Right cardiac atrium (tissue), 1 donor: ENCODE results near the gene SHROOM3.

DNA sequence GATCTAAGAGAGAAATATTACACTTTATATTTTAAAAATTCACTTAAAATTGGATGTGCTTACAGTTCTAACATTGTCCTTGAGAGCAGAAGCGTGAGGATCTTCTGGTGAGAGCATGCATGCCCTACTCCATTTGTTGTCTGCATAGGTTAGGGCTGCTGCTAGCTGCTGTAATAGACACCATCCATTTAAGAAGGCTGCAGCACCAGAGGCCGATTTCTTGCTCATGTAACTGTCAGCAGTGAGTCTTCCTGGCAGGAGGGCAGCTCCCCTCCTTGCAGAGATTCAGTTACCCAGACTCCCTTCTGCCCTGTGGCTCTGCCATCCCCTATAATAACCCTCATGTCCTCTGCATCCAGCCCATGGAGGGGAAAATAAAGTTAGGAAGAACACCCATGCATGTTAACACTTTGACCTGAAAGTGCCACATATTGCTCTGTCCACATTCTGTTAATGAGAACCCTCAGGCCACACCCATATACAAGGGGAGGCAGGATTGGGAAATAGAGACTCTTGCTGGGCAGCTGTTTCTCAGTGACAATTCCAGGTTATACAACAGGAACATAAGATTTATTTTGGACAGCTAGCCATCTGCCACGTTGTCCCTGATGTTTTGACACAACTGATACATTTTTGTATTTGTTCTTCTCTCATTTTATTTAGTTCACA is 5.4 kb downstream of the STBD1 start:
- PRO-cap: no peak

DNA sequence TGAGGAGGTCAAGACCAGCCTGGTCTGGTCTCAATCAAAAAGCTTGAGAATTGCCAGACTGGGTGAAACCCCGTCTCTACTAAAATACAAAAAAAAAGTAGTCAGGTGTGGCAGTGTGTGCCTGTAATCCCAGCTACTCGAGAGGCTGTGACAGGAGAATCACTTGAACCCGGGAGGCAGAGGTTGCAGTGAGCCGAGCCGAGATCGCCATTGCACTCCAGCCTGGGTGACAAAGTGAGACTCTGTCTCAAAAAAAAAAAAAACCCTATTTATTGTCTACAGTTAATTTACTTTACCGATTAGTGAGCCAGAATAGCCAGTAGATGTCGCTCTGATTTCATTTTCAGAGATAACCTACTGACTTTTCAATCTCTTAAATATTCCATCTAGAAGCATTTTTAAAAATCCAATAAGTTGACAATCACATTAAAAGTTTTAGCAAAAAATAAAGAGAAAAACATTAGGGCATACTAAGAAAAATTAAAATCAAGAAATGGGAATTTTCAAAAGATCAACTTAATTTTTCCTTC is 4.3 kb upstream of the SHROOM3 start:
- PRO-cap: no peak

DNA sequence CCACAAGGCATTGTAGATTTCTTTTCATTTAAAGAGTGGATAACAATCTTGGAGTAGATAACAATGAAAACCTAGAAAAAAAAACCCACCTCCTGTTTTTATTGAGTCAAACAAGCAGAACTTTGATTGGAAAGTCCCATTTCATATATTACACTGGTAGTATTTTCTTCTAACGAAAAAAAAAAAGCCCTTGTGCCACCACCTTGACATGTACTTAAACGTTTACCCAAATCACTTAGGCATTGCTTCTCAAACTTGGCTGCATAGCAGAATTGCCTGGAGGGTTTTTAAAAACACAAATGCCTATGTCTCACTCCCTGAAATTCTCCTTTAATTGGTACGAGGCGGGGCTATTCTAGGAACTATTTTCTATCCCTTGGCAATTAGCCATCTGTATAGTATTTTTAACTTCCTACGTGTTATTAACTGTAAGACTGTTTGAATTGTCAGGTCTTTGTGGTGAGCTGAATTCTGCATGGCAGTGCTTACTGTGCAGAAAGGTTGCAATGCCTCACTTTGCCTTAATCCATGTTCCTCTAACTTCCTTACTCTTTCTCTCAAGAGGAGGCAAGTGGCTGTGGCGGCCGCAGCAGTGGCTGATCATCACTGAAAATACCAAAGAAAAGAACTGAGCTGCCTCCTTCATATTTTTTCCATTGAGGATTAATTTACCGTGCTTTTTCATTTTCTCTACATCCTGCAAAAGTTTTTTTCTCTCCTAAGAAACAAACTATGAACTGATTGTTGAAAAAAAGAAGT is at the start of gene SHROOM3:
SHROOM3 (plus strand) TSS at position 548 of the 759 bp plus-strand sequence.
- PRO-cap: no peak

DNA sequence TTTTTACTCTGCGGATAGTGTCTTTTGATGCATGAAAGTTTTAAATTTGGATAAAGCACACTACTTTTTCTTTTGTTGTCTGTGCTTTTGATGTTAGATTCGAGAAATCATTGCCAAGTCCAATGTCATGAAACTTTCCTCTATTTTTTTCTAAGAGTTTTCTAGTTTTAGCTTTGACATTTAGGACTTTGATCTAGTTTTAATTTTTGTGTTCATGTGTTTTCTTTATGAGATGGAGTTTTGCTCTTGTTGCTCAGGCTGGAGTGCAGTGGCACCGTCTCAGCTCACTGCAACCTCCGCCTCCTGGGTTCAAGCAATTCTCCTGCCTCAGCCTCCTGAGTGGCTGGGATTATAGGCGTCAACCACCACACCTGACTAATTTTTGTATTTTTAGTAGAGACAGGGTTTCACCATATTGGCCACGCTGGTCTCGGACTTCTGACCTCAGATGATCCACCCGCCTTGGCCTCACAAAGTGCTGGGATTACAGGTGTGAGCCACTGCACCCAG is 18.9 kb downstream of the SHROOM3 start:
- PRO-cap: no peak

- PRO-cap: no peak
Measured at GRCh38 chr4:76581356-76581926, 146.4 kb downstream of the SHROOM3 start.

DNA sequence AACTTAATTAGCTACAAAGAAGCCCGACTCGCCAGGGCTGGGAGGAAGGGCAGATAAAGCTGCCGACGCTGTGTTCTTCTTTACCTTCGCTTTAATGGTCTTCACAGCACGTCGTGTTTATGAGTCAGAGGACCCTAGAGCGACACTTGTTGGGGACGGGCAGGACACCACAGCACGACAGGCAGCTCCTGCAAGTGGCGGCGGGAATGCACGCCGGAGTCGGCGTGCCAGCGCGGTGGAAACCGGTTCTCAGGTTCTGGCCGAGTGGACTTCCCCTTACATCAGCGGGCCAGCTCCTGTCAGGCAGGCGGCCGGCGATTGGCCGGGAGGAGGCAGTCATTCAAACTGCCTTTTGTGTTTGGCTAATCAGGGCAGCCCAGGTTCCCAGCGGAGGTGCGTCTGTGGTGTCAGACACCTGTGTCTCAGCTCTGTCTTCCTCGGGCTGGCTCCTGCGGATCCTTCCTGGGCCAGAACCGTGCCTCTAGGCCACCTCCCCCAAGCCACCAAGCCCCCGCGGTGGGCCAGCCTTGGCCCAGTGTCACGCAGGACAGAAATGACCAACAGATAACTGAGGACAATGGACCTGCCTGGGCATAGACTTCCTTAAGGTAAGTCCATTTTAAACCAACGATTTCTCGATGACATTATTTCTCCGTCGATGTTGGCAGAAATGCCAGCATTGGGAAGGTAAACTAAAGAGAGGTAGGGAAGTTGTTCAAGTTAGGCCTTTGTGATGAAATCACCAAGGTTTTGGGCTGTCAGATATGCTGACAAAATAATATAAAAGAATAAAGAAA is 151.0 kb downstream of the SHROOM3 start:
- PRO-cap: no peak

DNA sequence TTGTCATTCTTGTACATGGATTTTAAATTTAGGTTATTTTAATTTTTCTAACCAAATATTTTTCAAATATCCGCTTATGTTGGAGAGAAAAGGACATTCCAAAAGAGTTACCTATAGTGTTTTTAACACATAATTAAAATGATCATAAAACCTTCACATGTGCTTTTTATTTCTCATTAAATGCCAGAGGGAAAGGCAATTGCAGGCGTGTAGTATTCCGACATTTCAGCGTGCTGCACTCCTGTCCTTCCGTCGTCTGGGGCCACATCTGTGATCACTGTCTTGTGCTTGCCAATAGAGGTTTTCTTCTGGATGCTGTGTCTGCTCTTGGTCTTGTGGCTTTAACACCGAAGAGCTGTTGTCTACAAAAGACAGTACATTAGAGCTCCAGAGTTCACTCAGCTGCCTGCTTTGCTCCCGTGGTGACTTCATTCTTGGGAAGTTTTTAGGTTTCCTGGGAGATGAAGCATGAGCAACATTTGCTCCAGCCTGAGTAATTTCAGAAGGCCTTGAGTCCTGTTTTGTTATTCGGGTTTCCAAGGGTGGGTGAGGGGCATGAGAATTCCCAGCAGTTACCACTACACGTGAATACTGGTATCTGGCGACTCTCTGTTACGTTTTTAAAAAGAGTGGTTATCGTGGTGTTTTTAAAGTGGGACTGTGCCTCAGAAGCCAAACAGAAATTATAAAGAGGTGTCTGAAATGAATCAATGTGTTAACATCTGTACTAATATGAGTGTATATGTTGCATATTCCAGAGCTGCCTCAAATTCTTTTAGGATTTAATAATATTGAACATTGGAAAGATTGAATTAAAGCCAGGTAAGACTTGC is 189.2 kb downstream of the SHROOM3 start:
- PRO-cap: no peak

- PRO-cap: bidirectional peak, plus-strand start at chr4:76689551, minus-strand start at chr4:76689523; bidirectional peak, plus-strand start at chr4:76689681, minus-strand start at chr4:76689637
Measured at GRCh38 chr4:76688704-76689890, 208.8 kb downstream of the SOWAHB start.

DNA sequence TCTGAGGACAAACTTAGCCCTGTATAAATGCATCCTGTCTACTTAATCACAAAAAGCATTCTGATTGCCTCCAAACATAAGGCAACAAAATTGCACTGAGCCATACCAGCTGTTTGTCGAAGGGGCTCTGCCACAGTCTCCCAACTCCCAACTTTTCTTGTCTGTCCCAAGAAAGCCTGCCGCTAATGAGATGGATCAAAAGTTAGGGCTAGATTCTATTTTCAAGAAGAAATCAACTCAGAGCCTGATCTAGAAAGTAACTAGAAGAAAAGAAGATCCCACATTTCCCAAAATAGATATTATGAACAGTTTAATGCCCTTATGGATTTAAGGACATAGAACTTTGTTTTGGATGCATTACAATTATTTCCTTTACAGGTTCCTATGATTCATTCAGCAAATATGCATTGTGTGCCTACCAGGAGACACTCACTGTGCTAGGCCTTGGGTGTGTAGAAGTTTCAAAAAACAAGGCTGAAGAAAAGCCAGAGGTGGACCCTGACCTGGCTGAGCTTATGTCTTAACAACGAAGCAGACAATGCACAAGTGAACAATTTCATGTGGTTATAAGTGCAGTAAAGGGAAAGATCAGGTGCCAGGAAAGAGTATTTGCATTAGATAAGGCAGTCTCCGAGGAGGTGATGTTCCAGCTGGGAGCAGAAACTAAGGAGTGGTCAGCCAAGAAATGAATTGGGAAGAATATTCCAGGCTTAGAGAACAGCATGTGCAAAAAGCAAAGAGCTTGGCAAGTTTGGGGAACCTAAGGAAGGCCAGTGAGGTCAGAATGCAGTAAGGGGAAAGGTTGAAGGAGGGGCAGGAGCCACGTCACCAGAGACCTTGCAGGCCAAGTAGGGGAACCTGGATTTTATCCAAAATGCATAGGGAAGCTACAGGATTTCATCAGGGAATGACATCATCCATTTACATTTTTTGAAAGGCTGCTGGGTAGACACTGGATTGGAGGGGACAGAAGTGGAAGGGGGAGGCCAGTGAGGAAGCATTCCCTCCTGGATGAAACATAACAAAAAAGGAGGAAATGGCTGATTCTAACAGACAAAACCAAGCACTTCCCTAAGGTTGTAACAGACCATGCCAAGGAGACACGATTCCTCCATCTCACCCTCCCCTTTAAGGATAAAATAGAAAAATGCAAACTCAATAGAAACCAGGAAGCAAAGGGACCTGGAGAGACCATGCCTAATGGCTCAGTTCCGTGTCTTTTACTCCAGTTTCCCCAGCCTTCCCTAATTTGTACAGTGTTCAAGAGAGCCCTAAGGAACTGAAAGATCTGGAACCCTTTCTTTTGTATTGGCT is 193.7 kb downstream of the SOWAHB start:
- PRO-cap: no peak

DNA sequence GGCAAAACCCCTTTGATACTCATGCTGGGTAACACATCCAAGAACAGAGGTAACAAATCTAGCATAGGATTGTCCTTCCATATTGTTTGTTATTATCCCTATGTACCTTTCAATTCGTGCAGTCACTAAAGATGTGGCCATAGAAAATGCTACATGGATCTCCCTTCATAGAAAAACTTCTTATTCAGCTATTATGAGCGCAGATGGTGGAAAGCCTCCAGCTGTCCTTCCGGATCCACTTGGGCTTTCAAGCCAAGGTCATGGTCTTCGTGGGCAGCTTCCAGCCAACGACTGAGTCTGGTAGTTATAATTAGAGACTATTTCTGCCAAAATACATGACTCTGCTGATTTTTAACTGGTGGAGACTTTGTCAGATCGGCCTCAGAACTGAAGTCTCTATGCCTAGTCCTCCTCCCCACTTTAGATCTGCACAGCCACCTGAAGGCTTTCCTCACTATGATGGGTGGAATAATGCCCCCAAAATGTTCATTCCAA is 171.4 kb upstream of the CXCL13 start:
- PRO-cap: no peak

DNA sequence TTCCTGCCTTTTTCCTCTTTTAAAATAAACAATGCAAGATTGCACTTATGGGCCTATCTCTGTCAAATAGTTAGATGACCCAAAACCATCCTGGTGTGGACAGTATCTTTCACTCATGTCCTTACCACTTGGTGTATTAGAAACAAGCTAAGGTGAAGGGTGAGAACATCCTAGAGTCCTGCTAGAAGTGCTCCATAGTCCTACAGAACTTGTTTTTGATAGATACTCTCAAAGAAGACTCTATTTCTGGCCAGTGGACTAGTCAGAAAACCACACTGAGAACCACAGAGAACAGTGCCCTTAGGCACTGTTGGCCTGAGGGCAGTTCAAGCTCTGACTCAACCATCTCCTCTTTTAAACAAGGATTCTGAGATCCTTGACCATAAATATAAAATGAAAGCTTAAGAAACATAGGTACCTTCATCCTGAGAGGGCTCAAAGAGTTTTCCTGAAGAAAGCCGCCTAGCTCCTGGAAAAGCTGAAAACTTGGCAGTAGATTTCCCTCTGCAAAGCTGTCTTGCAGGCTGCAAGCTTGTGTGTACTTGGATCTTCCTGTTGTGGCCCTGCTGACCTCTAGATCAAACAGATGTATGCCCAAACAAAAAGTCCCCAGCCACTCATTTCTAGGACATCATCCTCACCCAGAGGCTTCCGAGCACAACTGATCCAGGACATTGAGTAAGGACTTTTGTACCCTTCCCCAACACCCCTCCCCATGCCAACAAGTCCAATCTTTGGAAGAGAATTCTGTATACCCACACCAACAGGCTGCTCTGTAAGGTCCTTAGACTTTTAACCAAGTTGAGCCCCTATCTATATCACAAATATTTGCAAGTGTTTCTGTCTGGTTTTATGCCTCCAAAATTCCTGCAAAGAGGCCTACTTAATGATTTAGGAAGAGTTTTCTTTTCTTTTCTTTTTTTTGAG is 111.6 kb upstream of the CXCL13 start:
- PRO-cap: no peak

DNA sequence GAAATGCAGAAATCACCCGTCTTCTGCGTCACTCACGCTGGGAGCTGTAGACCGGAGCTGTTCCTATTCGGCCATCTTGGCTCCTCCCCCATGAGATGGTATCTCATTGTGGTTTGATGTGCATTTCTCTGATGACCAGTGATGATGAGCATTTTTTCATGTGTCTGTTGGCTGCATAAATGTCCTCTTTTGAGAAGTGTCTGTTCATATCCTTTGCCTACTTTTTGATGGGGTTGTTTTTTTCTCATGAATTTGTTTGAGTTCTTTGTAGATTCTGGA is 86.4 kb upstream of the CXCL13 start:
- PRO-cap: no peak

DNA sequence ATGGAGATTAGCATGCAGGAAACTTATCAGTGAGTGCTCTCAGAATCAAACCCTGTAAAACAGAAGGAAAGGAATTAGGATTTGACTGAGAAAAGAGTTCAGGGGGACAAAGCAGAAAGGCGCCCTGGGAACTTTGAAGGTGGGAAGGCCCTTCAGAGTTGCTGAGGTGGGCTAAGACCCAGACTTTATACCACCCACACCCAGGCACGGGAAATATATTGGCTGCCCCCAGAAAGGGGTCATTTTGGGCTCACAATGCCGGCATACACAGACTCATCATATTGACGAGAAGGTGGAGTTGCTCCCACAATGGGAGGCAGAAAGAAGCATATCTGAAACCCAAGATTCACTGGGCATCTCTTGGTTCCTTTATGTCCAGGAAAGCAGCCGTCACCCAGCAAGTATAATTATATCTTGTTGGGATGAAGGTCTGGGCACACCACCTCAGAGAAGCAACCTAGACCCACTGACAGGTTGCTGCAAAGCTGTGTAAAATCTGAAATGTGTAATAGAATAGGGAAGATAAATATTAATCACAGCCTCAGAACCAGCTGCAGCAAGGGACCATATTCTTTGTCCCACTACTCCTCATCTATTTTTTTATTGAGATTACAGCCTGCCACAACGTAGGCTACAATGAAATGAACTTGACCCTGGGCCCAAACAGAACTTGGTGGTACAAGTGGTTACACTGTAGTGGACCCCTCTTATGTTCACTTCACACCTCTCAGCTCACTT is 105.5 kb downstream of the CXCL13 start:
- PRO-cap: no peak

GRCh38 chr4:77744597-77744905 is 74.6 kb downstream of the CNOT6L start:
- PRO-cap: no peak

- PRO-cap: no peak
Measured at GRCh38 chr4:77801761-77802198, 17.4 kb downstream of the CNOT6L start.

DNA sequence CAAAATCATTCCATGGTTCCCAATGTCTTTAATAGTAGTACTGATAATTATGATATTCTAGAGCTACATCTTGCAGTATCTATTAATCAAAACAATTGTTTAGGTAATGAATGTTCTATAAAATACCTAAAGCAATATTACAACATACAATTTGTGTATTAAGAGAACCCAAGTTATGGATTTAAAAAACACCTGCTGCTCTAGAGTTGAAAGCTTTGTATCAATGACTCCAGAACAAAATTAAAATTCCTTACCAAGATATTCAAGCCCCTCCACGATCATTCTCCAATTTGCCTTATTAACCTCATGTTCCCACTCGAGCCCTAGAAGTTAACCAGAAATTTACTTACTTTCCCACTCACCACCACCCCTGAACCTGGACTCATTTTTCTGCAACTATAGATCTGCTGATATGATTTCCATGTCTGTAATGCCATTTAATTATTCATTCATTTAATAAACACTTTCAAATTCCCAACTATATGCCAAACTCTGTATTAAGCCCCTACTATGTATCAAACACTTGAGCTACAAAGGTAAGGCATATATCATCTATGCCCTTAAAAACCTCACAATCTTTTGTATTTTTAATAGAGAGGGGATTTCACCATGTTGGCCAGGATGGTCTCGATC is 12.6 kb downstream of the CNOT6L start:
- PRO-cap: no peak

DNA sequence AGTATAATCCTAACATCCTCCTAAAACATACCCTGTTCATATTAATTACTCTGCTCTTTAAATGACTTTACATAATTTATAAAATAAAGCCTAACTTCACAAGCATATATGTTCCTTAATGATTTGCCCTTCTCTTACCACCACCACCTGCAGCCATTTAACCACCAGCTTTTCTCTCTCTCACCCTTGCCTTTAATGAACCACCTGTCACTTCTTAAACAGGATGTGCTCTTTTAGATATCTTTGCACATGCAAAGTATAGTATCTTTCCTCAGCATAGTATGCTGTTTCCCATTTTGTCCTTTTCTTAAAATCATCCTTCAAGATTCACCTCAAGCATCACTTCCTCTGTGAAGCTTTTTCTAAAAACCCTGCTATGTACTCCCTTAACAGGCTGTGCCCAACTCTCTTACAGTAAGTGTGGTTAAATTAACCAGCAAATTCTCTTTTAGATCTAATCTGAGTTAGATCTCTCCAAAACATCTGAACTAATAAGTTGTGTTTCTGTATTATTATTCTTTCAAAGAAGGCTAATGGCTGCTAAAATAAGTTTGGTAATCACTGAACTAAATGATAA is 8.2 kb upstream of the CNOT6L start:
- PRO-cap: no peak

GRCh38 chr4:78787172-78788066 is 11.3 kb downstream of the BMP2K start:
- PRO-cap: no peak

- PRO-cap: no peak
Measured at GRCh38 chr4:78805752-78806775, 29.9 kb downstream of the BMP2K start.

DNA sequence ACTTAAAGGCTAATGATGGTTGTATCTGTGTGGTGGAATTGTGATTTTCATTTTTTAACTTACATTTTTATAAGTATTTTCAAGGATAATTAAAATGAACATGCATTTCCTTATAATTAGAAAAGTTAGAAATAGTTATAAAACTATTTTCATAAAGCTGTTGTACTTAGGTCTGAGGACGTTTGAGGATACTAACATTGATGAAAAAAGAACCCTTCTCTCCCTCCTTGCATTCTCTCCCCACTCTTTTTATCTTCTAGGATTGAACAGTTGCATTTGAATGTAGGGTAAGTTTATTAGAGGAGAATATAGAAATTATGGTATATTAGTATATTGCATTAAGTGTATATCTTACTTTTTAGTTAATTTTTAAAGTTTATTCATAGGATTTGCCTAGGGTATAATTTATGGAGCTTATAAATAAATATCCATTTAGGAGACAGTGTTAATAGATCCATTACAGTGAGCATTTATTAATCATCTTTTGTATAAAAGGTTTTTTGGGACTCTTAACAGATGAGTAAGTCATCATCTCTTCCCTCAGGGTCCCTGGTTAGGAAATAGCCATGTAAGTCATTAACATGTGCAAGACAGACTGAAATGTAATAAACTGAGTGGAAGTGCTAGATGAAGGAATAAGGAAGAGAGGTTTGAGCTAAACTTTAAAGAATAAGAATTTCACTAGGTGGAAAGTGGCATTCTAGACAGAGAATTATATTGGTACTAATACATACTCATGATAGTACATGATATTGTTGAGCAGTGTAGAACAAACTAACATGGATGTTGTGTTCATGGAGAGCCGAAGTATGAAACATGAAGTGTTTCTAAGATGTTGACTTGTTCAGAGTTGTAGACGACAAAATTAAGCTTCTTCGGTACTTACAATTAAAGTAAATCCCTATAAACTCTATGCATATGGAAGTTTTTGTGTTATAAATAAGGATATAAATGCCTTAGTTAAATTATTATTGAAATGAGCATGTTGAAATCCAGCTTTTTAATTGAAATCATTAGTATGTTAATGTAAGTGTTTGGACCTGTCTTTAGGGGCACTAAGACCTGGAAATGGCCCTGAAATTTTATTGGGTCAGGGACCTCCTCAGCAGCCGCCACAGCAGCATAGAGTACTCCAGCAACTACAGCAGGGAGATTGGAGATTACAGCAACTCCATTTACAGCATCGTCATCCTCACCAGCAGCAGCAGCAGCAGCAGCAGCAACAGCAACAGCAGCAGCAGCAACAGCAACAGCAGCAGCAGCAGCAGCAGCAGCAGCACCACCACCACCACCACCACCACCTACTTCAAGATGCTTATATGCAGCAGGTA is 69.0 kb downstream of the PAQR3 start:
- PRO-cap: no peak